Transverse colon (tissue), 4 donors: ENCODE measurements around a stretch of chr2.

GRCh38 chr2:10427222-10428115, 20.7 kb downstream of the ODC1 start:
- PRO-cap = no peak
- RAMPAGE, long total RNA, 4 experiments = start-site peak on the plus strand in 1 of 4 experiments, at chr2:10427357-10427454 at its widest, 5 reads per replicate

DNA sequence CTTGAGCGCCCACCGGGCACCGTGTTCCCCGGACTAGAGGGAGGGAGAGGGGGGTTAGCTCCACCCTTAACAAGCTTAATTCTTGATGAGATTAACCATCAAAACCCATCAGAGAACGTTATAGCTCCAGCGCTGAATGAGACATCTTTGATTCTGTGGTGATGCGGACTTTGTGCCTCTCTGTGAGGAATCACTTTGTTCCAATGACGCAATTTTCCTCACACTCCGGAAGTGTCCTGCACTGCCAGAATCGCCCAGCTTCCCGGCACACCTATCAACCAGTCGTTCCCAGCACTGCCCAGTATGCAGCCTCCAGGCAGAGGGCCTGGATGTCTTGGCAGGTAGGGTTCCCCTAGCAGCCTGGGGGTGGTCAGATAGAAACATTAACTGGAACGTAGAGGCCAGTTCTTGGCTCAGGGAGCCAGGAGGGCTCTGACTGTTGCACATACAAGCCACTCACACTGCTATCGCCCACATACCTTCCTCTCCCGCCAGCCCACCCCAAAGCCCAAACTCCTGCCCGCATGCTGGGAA, 1.9 kb upstream of the ODC1 start:
- PRO-cap = bidirectional peak, plus-strand start at position 241 of the sequence, minus-strand start at position 146 of the sequence
- RAMPAGE, long total RNA, 4 experiments = no peak in any of the 4 experiments

DNA sequence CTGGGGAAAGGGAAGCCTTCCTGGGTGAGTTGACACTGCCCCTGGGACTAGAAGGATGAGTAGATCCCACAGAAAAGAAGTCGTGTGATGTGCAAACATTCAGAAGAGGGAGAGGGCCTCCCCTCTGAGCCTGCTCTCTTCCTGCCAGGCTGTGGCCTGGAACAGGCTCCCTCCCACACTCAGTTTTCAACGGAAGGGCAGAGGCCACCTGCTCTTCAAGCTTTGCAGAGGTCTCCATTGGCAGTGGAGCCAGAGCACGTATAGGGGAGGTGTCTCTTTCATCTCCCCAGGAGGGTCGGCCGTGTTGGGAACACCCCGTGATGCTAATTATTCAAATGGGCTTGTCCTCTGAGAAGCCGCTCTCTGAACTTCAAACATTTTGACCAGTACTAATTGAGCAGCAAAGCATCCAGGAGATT, 29.4 kb upstream of the ODC1 start:
- PRO-cap = no peak
- RAMPAGE, long total RNA, 4 experiments = no peak in any of the 4 experiments

- PRO-cap = no peak
- RAMPAGE, long total RNA, 4 experiments = no peak in any of the 4 experiments
Observed at GRCh38 chr2:10499211-10499711, 51.1 kb upstream of the ODC1 start.

GRCh38 chr2:10720845-10721350, 532 bp upstream of the ATP6V1C2 start:
- PRO-cap = no peak
- RAMPAGE, long total RNA, 4 experiments = no peak in any of the 4 experiments

DNA sequence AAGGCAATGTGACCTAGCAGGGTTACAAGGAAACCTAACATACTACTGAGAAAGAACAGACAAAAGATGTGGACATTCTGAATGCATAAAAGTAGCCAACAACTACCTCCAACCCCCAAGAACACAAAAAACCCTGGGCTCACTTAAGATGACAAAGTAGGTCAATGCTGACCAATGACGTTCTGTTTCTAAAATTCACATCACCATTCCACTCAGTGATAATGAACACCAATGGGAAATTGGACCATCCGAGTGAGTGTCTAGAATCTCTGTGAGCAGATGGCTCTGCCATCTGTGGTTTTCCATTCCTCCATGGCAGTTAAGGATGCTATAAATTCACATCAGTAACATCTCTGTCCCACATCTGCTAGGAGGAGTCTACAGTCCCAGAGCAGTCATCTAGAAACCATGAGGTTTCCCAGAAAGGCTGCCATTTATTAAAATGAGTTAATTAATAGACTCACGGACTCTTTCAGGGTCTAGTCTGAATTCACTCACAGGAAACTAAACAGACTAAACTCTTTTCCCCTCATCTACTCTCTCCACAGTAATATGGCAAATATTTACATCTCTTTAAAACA, 1.8 kb downstream of the PDIA6 start:
- PRO-cap = no peak
- RAMPAGE, long total RNA, 4 experiments = no peak in any of the 4 experiments

DNA sequence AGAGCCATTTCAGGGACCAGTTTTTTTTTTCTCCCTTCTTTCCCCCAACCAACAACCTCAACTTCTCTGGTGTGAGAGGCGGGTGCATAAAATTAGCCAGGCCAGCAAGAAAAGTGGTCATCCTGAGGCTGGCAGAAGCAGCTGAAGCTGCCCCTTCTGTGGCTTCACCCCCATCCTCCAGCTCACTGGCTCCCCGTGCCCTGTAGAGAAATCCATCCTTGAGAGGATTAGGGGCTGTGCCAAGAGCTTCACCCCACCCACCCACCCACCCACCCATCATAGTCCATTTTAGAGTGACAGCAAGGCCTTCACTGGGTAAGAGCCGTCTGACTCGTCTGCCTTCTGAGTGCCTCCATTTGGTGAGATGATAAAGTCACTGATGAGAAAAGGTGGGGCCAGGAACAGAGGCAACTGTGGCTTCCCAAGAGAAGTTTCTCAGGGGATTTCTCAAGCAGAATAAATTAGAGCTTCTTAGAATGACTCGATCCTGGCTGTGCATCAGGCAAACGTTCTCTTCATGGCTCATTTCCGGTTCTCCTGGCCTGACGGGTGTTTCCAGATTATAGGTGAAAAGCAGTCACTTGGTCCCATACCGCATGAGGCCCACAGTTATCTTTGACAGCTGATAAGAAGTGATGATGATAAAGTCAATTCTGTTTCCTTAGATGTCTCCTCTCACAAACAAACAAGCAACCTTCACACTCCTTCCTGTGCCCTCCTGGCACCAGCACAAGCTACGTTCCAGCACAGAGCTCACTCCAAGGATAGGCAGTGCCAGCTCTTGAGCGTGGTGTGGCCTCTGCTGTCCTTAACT, 38.0 kb upstream of the KCNF1 start:
- PRO-cap = no peak
- RAMPAGE, long total RNA, 4 experiments = no peak in any of the 4 experiments

- PRO-cap = no peak
- RAMPAGE, long total RNA, 4 experiments = no peak in any of the 4 experiments
Observed at GRCh38 chr2:11131938-11132550, 884 bp upstream of the C2orf50 start.

DNA sequence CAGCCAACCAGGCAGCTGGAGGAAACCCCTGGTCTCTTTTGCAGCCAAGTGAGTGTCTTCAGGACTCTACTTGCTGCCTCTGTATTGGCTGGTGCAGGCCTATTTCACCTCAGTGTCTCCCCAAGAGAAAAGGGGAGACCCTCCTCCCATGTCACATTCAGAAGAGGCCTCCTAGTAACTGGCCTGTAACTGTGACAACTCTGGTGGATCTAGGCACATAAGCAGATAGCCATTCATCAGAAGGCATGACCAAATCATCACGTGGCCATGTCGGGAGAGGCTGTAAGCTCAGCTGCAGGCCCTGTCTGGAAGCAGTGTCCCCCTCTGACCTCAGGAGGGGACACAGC, 20.8 kb upstream of the ROCK2 start:
- PRO-cap = no peak
- RAMPAGE, long total RNA, 4 experiments = no peak in any of the 4 experiments

- PRO-cap = bidirectional peak, plus-strand start at chr2:11406190, minus-strand start at chr2:11406075
- RAMPAGE, long total RNA, 4 experiments = start-site peak on the plus strand in 1 of 4 experiments, at chr2:11406148-11406188 at its widest, 8 reads per replicate
Observed at GRCh38 chr2:11405860-11406619, 59.9 kb downstream of the E2F6 start.

GRCh38 chr2:11505835-11506108, 28.1 kb upstream of the GREB1 start:
- PRO-cap = no peak
- RAMPAGE, long total RNA, 4 experiments = no peak in any of the 4 experiments

DNA sequence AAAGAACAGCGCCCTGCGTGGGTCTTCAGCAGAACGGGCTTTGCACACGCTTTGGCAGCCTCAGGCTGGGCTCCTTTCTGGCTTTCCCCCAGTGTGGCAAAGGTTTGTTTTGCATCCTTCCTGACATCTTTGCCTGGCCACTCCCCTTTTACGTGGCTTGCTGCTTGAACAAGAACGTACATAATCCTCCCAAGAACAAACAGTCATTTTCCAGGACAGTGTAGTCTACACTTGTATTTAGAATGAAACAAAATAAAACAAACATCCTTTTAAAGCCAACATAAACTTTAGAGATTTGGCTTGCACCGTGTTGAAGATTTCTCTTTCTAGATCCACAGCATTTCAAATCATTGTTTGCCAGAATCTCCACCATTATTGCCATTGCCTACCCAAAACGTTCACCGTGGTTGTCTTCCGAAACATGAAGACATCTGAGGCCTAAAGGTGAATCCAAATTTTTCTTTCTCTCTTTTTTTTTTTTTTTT, 25.4 kb upstream of the GREB1 start:
- PRO-cap = no peak
- RAMPAGE, long total RNA, 4 experiments = no peak in any of the 4 experiments

DNA sequence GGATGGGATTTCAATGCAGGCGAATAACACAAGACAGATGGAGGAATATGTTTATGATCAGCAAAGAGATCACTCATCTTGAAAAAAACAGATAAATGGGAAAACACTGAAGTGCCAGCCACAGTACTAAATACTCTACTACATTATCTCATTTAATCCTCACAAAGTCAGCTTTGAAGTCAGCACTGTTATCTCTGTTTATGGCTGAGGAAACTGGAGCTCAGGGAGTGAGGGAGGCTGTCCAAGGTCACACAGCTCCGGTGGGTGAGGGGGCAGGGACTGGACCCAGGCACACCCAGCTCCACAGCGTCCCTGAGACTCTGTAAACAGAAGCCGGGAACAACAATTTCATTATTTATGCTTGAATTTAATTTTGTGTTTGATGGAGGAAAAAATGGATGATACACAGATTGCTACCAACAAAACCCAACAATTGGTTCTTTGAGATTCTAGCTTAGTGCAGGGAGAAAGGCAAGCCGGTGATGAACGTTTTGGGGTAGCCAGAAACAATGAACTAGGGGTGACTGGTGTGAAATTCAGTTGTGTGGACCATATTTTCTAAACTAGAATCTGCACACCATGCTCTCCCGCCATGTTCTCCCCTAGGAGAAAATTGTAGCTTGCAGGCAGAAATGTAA, 512 bp upstream of the GREB1 start:
- PRO-cap = no peak
- RAMPAGE, long total RNA, 4 experiments = no peak in any of the 4 experiments

DNA sequence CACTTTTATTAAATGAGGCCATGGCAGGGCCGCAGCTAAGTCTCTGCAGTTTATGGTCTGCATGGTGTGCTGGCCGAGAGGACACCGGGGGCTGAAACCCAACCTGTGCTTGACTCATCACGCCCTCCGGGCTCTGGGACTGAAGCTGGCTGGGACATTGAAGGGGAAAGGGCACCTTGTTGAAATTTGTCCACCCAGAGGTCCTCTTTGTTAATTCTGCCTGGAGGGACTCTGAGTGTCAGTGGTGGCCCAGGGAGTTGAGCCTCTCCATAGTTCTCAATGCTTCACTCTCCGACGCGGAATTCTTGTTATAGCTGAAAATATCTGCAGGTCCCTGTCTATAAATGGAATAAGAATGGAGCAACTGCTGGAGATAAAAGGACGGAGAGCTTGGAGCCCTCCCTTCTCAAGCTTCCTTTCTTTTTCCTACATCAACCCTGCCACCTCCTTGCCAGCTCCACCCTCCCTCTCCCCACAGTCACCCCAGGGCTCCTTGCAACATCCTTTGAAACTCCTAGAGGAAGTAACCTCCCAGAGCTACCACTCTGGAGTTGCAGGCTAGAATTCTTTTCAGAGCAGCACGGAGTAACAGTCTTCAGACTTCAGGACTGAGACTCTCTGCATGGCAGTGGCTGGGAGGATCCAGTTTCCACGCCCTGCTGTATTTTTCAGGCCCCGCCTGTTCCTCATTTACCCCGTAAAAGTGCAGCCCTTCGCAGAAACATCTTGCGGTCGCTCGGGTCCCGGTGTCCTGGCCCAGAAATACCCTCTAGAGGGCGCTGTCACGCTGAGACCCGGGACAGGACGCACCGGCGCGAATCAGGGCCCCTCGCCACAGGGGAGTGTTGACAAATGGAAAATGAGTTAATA, 18.1 kb upstream of the NTSR2 start:
- PRO-cap = no peak
- RAMPAGE, long total RNA, 4 experiments = no peak in any of the 4 experiments

- PRO-cap = no peak
- RAMPAGE, long total RNA, 4 experiments = no peak in any of the 4 experiments
Observed at GRCh38 chr2:11744649-11745524, 1.5 kb upstream of the LPIN1 start.

- PRO-cap = bidirectional peak, plus-strand start at chr2:11747188, minus-strand start at chr2:11747075; bidirectional peak, plus-strand start at chr2:11747337, minus-strand start at chr2:11747275
- RAMPAGE, long total RNA, 4 experiments = no peak in any of the 4 experiments
Observed at GRCh38 chr2:11747151-11747687, 787 bp downstream of the LPIN1 start.

GRCh38 chr2:12587959-12588789, 128.6 kb upstream of the TRIB2 start:
- PRO-cap = no peak
- RAMPAGE, long total RNA, 4 experiments = no peak in any of the 4 experiments

- PRO-cap = no peak
- RAMPAGE, long total RNA, 4 experiments = no peak in any of the 4 experiments
Observed at GRCh38 chr2:12714728-12715501, 1.8 kb upstream of the TRIB2 start.

- PRO-cap = no peak
- RAMPAGE, long total RNA, 4 experiments = no peak in any of the 4 experiments
Observed at GRCh38 chr2:12719227-12719552, 2.5 kb downstream of the TRIB2 start.

- PRO-cap = no peak
- RAMPAGE, long total RNA, 4 experiments = no peak in any of the 4 experiments
Observed at GRCh38 chr2:12719553-12720114, 2.9 kb downstream of the TRIB2 start.